Camera-type eye (tissue), 1 donor: ENCODE measurements around a stretch of chr18.

- RAMPAGE, long total RNA = no peak
These were observed 42.2 kb upstream of the DSC1 start for GRCh38 chr18:31204951-31205226.

- RAMPAGE, long total RNA = no peak
These were observed 60.8 kb upstream of the DSC1 start for GRCh38 chr18:31223503-31223803.

DNA sequence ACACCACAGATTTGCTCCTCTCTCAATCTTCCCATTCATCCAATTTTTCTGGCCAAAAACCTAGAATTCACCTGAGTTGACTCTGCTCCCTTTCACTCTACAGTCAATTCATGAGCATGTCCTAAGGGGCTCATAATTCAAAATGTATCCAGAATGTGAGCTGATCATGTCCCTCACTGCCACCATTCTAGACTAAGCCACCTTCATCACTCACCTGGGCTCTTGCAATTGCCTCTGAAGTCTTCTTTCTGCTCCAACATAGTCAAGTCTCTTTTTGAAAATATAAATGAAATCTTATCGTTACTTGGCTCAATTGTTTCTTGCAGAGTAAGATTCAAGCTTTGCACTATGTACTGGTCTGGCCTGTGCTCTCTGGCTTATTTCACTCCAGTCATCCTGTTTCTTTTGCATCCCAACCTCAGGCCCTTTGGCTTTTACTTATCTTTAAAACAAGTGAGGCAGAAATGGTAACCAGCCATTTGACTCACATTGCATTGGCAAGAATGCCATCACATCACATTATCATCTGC is 64.6 kb upstream of the DSC1 start:
- RAMPAGE, long total RNA = no peak

GRCh38 chr18:31229208-31229535 is 66.5 kb upstream of the DSC1 start:
- RAMPAGE, long total RNA = no peak

GRCh38 chr18:31241596-31242552 is 76.1 kb upstream of the DSG1 start:
- RAMPAGE, long total RNA = no peak

GRCh38 chr18:31243636-31244650 is 74.0 kb upstream of the DSG1 start:
- RAMPAGE, long total RNA = no peak

- RAMPAGE, long total RNA = no peak
These were observed 21.7 kb downstream of the DSG1 start for GRCh38 chr18:31339684-31340114.

DNA sequence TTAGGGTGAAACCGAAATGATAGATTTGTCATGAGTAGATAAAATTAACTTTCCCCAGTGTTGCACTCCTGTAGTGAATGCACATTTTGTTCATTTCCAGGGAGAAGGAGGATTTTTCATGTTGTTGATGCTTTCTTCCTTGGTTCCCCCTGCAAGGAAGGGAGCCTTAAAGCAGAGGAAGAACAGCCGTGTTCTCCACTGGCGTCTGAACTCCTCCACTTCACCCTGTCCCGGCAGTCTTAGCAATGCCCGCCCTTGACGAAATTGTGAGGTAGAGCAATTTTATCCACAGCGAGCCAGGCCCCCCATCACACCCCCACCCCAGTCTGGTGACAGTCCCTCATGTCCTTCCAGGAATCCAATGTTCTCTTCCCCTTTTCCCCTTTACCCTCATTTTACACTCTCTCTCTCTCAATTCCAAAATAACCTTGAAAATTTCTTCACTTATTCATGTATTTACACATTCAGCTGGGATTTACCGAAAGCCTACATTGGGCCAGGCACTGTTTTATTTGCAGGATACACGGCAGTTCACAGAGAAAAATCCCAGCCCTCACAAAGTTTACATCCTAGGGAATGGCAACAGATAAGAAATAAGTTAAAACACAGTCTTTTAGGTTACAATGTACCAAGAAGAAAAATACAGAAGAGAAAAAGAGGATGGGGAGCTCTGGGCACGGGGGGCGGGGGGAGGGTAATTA is 11.4 kb upstream of the DSG2 start:
- RAMPAGE, long total RNA = no peak

- RAMPAGE, long total RNA = no peak
These were observed 14.4 kb downstream of the DSG2 start for GRCh38 chr18:31512112-31512988.

DNA sequence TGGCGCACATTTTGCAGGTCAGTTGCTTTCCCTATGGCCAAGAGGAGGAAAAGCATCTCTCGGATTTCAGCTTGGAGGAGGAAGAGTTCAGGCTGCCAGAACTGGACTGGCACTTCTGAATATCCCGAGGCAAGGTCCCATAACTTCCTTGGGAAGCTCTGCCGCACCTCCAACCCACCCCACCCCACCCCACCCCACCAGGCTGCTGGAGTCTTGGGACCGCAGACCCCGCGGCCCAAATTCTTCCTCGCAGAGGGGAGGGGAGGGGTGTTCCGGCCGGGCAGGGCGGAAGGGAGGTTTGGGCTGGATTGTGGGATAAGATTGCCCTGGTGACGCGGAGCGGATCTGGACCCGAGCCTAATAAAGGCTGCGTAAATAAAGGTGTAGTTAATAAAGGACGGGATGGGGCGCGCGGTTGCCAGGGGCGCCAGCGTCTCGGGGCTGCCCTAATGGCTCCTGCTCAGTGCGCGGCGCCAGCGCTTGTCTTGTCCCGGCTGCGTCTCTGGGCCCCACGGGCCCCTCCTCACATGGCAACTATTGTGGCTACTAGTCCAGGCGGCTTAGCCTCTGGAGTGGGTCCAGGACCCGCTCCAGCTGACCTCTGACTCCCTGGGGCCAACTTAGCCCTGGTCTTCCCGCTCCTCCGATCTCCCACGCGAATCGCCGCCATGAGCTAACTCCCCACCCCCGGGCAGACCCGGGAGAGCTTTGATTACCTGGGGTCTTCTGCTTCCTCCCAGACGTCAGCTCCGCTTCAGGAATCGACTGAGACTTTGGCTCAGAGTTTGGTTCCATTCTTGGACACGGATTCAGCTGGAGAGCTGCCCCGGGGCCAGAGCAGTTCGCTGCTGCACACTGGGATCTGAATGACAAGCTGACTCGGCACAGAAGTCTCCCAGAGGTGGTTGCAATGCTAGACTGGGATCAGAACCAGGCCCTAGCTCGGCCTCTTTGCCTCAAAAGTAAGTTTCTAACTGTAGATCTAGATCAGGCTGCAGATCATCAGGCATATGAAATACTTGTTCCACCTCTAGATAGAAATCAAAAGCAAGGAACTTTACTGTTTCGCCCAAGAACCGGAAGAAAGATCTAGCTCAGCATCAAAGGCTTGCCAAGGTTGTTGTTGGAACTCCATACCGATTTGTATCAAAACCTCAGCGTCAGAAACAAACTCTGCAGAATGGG is 36.5 kb downstream of the SLC25A52 start:
- RAMPAGE, long total RNA = no peak

DNA sequence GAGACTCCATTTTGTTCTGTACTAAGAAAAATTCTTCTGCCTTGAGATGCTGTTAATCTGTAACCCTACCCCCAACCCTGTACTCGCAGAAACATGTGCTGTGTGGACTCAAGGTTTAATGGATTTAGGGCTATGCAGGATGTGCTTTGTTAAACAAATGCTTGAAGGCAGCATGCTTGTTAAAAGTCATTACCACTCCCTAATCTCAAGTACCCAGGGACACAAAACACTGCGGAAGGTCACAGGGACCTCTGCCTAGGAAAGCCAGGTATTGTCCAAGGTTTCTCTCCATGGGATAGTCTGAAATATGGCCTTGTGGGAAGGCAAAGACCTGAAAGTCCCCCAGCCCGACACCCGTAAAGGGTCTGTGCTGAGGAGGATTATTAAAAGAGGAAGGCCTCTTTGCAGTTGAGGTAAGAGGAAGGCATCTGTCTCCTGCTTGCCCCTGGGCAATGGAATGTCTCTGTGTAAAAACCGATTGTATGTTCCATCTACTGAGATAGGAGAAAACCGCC is 49.9 kb upstream of the SLC25A52 start:
- RAMPAGE, long total RNA = no peak

- RAMPAGE, long total RNA = no peak
These were observed 87.1 kb downstream of the TRAPPC8 start for GRCh38 chr18:31855612-31856520.

- RAMPAGE, long total RNA = no peak
These were observed 22.3 kb downstream of the RNF125 start for GRCh38 chr18:32040767-32041454.

DNA sequence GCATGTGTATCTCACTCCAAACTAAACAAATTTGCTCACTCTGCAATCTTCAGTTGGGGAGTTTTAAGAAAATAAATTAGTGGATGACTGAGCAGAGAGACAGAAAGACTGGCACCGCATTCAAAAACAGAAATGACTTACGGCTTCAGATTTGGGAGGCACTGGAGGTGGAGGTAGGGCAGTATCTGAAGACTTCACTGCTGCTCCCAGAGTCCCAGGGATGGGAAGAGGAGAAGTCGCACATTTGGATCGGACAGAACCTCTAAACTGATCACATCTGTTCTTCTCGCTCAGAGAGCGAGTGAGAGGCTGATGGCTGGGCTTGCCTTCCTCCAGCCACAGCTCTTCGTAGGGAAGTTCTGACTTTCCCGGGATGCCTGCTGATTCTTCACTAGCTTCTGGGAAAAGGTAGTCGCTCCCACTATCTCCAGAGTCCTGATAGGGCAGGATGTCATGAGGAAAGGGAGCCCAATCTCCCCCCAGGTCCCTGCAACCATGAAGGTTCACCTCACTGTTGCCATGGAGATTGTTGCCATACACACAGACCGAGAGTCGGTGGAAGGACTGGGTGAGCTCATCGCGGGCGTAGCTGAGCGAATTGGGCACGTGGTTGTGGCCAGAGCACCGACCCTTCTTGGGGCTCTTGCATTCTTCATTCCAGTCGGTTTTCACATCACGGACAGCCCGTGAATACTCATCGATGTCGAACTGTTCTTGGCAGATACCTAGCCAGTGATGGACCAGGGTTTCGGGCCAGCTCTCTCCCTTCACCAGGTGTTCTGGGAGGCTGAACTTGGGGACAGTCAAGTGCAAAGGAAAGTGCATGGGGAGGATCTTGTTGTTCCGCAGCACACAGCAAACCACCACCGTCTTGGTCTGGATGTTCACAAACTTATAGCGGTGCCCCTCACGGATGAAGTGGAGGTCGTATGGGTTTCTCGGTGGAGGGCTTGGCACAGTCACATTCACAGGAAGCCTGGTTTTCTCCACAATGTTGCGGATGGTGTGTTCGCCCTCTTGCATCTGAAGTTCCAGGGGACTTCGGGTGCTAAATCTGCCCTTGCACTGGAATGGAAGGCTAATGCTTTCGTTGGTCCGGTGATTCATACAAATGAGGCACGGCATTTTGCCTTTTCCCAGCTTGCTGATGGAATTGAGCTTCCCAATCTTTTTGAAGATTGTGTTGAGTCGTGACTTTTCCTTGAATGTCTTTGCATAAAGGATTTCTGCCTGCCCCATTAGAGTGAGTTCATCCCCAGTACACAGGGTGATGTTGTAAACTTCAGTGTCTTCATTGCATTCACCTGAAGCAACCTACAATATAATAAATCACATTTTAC is 97.5 kb downstream of the MEP1B start:
- RAMPAGE, long total RNA = no peak

GRCh38 chr18:32776480-32776996 is 3.7 kb upstream of the KLHL14 start:
- RAMPAGE, long total RNA = no peak

GRCh38 chr18:33533013-33533351 is 45.0 kb upstream of the ASXL3 start:
- RAMPAGE, long total RNA = no peak

- RAMPAGE, long total RNA = no peak
These were observed 147.8 kb upstream of the DTNA start for GRCh38 chr18:34562161-34562807.

GRCh38 chr18:34592815-34593560 is 117.1 kb upstream of the DTNA start:
- RAMPAGE, long total RNA = no peak

DNA sequence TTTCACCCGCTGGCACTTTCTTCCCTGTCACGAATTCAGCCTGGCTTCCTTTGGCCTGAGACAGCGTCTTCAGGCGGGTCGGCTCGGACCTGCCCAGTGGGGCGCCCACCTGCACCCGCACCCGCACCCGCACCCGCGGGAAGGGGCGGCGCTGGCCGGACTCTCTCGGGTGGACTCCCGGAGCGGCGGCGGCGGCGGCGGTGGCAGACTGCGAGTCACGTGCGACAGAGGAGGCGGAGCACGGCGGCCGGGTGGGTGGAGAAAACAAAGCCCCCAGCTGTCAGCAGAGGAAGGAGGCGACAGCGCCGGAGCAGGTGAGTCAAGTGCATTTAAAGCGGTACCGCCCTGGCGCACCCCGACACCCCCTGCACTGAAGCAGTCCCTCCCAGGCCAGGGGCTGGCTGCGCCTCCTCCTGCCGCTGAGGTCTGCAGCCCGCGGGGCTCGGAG is 64.4 kb upstream of the MAPRE2 start:
- RAMPAGE, long total RNA = no peak

GRCh38 chr18:34977908-34978742 is 63.1 kb upstream of the MAPRE2 start:
- RAMPAGE, long total RNA = no peak